ENCODE measurements around the genes MASP1 and SST.

DNA sequence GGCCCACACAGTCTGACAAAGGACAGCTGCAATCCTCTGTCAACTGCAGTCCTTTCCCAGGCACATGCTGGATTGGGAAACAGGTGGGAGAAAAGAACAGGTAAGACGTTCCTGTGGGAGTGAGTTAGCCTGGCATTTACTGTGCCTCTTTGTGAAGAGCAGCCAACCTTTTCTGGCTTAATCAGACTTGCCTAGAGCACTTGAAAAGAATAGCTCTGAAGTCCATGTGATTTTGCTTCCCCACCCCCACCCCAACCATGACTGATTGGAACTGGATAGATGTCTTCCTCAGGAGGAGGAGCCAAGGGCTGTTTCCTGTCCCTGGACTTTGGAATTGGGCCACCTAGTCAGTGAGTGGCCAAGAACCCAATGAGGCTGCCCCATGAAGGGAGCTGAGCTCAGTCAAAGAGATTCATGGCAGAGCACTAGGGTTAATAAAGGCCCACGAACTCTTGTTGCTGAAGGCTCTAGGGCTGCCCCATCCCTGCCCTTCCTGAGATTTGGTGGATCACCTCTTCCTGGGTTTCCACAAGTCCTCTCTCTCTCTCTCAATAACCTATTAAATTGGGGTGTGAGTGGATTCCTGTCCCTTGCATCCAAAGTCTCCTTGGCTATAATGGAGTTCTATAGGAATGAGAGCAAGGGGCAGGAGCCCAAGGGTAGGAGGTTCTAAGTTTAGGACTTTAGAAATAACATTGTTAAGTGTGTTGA lies 4.8 kb upstream of the TMEM41A start:
- RRBS, result no CpG with 5 or more reads among the region's 2 CpGs

- RRBS, result no CpG with 5 or more reads among the region's 7 CpGs
Measured at GRCh38 chr3:185660423-185660801, 74.3 kb downstream of the SENP2 start.

DNA sequence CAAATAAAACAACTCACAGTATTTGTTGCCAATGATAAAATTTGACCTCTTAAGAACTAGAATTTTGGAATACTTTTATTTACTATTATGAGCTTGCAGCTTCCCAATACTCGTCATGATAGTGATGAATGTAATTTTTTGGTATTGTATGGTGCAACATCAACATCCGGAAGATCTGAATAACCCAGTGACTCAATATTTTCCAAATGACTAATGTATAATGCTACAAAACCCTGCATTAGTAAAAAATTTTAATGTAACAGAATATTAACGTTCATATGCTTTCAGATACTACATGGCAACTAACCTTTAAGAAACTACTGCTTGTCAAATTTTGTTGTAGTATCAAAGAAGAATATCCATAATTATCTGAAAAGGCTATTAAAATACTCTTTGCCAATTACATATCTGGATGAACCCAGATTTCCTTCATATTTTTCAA lies 95.4 kb downstream of the IGF2BP2 start:
- RRBS, result no CpG with 5 or more reads among the region's 3 CpGs

DNA sequence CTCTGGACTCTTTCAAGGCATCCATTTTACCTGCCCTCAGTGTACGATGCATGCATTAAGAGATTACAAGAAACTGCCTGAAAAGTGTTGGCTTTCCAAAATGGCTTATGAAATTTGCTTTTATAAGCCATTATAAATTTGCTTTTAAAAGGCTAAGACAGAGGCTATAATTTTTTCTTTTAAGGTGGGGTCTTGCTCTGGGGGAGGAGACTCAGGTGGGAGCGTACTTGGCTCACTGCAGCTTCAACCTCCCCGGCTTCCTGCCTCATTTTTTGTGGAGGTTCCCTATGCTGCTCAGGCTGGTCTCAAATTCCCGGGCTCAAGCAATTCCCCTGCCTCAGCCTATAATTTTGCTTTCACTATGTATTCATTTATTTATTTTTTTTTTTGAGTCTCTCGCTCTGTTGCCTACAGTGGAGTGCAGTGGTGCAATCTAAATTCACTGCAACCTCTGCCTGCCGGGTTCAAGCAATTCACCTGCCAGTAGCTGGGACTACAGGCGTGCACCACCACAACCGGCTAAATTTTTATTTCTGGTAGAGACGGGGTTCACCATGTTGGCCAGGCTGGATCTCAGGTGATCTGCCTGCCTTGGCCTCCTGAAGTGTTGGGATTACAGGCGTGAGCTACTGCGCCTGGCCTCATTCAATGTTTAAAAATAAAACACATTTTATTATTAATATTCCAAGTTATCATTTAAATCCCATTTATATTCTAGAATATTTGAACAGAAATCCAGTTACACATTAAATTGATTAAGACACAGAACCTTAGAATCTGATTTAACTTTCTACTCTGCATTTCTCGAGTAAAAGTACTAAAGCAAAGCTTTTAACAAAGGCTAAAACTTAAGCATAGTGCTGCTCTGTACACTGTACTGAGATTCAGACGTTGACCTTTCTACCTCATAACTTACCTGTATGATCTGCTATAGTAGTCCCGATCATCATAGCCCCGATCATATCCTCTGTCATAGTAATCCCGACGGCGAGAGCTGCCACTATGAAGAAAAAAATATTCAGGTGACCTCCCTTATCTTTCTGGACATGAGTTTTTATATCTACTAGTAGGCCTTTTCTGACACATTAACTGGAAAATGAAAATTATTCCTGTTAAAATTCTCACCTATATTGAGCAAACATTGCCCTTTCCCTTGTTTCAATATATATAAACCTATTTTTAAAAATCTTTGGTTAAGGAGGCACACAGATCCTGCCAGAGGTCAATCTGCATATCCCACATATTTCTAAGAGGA lies 17.2 kb downstream of the TRA2B start:
- RRBS, result 90% methylated on average over 1 of the region's 18 CpGs

DNA sequence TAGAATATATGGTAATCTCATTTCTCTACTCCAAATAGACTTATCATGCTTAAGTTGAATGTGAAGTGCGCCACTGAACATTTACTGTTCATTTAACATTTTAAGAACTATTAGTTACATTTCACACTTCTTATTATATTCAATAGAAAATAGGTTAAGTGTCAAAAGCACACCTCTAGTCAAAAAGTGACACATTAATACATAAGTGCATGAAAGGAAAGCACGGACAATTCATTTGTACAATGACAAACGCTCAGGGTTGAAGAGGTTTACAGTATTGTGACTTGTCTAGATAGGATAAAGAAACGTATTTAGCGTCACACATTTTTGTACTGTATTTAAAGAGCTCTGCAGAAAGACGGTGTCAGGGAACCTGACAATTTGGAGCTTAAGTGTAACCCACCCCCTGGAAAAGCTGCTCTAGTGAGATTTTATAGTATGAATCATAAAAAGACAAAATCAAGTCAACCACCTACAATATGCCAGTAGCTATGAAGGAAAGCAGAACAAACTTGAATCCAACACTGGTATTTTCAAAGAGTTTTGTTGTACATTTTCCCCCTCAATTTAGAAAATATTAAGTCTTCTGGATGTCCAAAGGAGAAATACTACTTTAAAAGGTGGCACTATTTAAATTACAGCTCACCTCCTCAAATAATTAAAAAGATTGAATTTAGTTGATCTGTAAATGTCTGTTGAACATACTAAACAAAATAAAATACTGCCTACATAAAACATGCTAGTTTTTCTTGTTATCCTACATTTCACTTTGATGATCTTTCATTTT lies 5.6 kb downstream of the TRA2B start:
- RRBS, result no CpG with 5 or more reads among the region's 6 CpGs

DNA sequence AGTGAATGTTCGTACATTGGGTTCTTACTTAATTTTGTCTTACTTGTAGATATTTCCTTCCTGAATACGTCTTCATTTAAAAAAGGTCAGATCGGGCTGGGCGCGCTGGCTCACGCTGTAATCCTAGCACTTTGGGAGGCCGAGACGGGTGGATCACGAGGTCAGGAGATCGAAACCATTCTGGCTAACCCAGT lies 483 bp upstream of the TRA2B start:
- RRBS, result no CpG with 5 or more reads among the region's 10 CpGs

DNA sequence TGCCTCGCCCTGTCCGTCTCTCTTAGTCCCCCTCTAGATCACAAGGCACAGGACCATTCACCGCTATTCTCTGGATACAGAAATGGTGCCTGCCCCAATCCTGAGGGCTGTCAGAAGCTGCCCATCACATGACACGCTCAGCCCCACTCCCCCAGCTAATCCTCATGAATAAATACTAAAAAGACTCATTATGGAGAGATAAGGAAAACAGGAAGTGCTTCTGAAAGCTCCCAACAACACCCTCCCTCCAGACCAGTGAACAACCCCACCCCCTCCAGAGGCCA lies 100.8 kb upstream of the ETV5 start:
- RRBS, result no CpG with 5 or more reads among the region's 4 CpGs

DNA sequence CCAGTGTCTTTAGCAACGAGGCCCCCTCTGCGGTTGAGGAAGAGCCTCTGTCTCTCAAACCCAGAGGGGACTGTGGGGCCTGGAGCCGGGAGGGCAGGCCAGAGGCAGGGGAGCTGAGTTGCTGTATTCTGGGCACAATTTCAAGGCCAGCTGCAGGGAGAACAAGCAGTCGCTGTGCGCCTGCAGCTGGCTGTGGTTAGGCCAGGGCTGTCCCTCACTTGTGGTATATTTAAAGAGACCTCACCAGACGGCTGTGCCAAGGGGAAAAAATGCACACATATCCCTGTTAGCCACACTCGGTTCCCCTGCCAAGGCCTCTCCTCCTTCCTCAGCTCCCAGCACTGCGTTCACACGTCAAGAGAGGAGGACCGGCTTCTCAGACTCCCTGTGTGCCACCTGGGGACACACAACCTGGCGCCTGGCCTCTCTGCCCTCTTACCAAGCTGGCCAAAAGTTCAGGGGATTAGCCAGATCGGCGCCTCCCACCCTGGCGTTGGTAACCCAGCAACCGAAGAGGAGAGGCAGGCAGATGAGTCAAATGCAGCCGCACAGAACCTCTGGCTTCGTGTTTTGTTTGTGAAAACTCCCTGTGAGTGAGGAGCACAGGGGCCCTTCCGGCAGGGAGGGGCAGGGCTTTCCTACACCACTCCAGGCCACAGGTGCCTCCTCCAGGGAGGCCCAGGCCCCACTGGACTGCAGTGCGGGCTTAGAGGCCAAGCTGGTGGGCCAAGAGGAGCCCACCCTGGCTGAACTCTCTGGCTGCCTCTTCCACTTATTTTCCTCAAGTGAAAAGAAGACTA lies 101.3 kb upstream of the ETV5 start:
- RRBS, result no CpG with 5 or more reads among the region's 19 CpGs

DNA sequence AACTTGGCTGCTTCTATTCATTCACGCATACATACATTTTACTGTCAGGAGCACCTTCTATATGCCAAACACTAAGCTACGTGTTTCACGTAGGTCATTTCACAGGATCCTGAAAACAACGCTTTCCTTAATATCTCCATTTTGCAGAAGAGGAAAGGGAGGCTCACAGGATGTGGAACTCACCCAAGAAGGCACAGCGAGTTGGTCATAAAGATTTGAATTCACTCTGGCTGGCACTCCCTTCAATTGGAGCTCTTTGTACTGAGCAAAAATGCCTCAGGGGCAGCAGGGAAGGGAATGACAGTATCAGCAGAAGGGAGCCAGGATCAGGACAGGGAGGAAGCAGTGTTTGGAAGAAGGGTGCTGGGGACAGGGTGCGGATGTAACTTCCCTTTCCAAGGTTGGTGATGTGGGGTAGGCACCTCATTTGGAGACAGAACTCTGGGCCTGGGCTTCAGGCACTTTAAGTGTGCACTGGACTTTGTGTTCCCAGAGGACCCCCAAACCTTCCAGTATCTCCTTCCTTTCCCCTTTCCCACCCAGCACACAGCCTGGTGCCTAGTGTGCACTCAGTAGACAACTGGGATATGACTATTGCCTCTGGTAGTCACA lies 1.1 kb upstream of the ST6GAL1 start:
- RRBS, result no CpG with 5 or more reads among the region's 6 CpGs

- RRBS, result no CpG with 5 or more reads among the region's 2 CpGs
Measured at GRCh38 chr3:186933949-186934148, 3.5 kb downstream of the ST6GAL1 start.

DNA sequence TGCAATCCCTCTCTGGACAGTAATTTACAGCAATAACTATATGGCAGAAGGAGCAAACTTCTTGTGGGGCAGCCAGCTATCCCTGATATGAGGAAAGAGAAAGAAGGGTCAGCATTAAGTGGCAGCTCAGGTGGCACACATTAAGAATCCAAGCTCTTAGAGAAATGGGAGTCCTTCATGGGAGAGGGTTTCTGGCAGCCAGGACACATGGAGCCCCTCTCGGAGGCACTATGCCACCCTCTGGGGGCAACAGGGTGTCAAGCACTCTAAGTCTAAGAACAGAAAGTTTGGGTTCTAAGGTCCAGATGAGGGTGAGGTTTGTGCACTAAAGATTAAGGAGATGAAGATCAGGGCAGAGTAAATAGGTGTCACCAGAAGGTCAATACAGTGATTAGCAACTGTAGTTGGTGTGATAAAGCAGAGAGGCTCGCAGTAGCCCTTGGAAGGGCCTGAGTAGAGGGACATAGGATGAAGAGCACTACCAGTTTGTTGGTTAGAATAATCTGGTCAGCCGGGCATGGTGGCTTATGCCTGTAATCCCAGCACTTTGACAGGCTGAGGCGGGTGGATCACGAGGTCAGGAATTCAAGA lies 89.3 kb downstream of the ST6GAL1 start:
- RRBS, result no CpG with 5 or more reads among the region's 5 CpGs

GRCh38 chr3:187025931-187026502 lies 95.7 kb downstream of the ST6GAL1 start:
- RRBS, result no CpG with 5 or more reads among the region's 8 CpGs

GRCh38 chr3:187027357-187028080 lies 97.2 kb downstream of the ST6GAL1 start:
- RRBS, result 93% methylated on average over 2 of the region's 9 CpGs

DNA sequence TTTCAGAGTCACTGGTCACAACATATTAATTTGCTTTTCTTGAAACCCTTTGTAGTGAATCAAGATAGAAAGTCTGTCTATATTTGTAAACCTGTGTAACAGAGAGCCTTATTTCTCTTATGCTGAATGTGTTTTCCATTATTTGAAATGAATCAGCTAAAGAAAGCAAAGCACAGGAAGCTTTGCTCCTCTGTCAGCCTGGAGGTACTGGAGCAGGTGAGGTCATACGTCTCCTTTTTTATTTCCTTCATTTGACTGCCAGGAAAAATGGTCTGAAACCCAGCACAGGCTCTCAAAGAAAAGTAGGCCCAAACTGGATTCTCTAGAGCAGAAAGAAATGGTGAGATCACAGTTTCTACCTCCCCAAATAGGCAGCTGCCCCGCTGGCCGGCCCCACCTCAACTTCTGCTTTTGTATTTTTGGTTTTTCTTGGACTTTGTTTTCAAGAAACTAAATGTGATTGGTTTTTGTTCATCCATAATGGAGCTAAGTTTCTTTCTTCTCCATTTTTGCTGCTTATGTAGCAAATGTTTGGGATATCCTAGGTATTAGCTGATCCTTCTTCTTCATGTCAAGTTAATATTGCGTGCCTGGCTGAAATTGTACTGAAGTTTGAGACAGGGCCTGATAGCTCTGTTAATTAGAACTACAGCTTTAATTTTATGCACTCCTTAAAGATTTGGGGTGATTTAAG lies 95.0 kb downstream of the RPL39L start:
- RRBS, result no CpG with 5 or more reads among the region's 4 CpGs

GRCh38 chr3:187291582-187292185 lies at the start of gene MASP1:
Gene MASP1, minus strand, starts transcription at chr3:187291737.
- RRBS, result 58% methylated on average over 2 of the region's 9 CpGs

GRCh38 chr3:187292186-187292581 lies 647 bp upstream of the MASP1 start:
- RRBS, result no CpG with 5 or more reads among the region's 9 CpGs

- RRBS, result 37% methylated on average over 7 of the region's 32 CpGs
Measured at GRCh38 chr3:187670092-187670740, at the start of gene SST. Gene SST, minus strand, starts transcription at chr3:187670394.

GRCh38 chr3:187721897-187722424 lies 19.6 kb upstream of the RTP2 start:
- RRBS, result no CpG with 5 or more reads among the region's 4 CpGs

DNA sequence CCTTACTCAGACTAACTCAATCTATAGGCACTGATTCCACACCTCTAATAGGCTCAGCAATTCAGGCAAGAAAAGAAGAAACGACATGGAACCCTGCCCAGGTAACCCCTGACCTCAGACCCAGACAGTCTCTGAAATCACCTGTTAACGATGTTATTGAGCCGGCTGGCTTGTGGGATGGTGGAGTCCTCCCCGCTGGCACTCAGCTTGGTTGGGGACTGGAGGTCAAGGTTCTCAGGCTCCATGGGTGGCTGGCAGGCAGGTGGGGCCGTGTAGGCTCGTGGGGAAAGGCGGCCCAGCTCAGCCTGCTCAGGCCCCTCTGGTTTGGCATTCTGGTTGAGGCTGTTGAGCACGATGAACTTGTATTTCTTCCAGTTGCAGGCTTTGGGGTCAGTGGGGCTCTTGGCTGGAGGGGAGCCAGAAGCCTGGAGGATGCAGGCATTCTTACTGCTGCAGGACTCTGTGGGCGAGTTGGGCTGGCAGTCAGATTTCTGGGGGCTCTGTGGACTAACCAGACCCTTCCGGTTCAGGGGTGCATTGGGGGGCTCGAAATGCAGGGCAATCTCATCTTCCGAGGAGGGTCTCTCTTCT lies 16.3 kb downstream of the BCL6 start:
- RRBS, result no CpG with 5 or more reads among the region's 12 CpGs

- RRBS, result no CpG with 5 or more reads among the region's 3 CpGs
Measured at GRCh38 chr3:187735394-187735882, 9.8 kb downstream of the BCL6 start.